Fibroblast of villous mesenchyme (primary cell): ENCODE measurements around the genes SFTPA2 and TSPAN14.

DNA sequence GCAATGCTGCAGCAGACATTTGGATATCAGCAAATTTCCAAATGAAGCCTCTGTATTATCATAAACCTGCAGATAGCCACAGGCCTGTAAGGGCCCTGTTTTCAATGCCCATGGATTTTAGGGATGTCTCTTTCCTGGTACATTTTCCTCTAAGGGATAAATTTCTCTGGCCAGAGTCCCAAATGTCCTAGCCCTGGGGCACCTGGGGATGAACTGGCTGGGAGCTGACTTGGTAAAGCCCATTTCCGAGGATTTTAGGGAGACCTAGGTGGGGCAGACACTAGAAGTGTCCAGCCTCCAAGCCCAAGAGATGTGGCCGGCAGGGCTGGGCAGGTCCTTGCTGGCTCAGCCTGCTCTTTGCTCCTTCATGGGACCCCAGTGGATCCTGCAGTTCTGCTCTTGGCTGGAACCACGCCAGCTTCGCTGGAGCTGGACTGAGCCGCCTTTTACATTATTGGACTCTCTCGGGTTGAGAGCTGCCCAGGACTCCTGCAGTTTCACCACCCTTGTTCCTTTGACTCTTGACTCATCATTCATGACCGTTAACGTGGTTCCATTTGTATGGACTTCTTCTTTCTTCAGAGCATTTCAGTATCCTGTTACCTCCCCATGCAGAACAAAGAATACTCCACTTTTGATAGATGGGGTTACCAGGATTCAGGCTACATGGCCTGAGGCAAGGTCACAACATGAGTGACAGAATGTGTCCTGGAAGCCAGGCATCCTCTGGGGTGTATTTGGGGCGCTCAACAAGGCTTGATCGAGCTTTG is 5.7 kb downstream of the PPIF start:
- CAGE, long polyA plus RNA, result no peak

GRCh38 chr10:79353574-79353992 is 6.3 kb downstream of the PPIF start:
- CAGE, long polyA plus RNA, result no peak

- CAGE, long polyA plus RNA, result no peak
These were observed 22.3 kb upstream of the ZCCHC24 start for GRCh38 chr10:79467651-79468275.

GRCh38 chr10:79560185-79560677 is at the start of gene SFTPA2:
SFTPA2 (minus strand) TSS chr10:79560407.
- CAGE, long polyA plus RNA, result no peak

DNA sequence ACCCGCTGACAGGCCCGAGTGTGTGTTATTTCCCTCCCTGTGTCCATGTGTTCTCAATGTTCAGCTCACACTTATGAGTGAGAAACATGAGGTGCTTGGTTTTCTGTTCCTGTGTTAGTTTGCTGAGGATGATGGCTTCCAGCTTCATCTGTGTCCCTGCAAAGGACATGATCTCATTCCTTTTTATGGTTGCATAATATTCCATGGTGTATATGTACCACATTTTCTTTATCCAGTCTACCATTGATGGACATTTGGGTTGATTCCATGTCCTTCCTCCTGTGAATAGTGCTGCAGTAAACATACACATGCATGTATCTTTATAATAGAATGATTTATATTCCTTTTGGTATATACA is 33.7 kb downstream of the NUTM2B start:
- CAGE, long polyA plus RNA, result no peak

- CAGE, long polyA plus RNA, result no peak
These were observed 41.9 kb upstream of the NUTM2E start for GRCh38 chr10:79784517-79785078.

DNA sequence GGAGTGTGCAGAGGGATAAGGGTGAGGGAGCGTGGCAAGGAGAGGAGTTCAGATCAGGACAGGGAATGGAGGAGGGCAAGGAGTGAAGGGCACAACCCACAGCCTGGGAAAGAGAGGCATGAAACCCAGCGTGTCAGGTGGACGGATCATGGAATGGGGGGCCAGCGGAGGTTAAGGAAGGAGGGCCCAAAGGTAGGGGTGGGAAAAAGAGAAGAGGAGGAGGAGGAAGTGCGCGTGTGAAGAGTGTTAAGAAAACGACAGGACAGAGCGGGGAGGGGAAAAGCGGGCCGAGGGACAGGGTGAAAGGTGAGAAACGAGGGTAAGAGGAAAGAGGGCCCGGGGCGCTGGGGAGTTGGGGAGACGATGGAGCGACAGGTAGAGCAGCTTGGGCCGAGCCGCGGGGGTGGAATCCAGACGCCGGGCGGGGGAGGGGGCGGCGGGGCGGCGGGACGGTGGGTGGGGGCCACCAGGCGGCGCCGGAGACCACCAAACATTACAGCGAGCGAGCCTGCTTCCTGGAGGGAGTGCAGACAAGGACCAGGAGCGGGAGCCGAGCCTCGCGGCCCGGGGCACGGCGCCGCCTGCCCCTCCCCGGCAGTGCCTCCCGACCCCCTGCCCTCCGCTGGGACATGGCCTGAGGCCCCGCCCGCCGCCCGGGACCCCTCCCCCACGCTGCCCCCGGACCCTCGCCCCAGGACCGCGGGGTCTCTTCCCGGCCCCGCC is 1.0 kb upstream of the NUTM2E start:
- CAGE, long polyA plus RNA, result no peak

DNA sequence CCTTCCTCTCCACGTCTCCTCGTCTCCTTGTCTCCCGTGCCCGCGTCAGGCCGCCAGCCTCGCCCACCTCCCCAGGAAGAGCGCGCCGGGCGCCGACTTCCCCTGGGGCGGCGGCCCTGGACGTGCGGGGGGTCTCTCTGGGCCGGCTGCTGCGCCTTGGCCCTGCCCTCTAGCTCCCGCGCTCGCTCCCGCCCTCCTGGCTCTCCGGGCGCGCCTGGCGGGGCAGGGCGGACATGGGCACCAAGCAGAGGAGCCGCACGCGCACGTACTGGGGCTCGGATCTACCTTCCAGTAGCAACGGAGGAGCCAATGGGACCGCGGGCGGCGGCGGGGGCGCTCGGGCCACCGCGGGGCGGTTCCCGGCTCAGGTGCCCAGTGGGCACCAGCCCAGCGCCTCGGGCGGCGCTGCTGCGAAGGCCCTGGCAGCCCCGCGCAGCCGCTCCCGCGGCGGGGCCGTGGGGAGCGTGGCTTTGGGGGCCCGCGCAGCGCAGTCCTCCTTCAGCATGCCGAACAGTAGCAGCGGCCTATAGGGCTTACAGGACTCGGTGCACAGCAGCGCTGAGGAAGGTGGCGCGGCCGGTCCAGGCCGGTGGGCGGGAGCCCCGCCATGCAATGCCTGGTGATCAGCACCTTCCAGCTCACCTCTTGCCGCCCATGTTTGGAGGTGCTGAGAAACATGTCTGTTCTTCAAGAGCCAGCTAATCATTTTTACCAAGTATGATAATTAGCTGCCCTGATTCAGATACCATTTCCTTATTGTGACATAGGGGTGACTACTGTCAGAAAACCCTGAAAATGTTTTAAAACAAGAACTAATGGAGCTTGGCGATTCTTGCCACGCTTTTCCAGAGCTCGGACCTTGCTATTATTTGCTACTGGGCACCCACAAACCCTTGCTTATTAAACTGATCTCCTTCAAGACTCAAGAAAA is 33.3 kb upstream of the SFTPD start:
- CAGE, long polyA plus RNA, result no peak

GRCh38 chr10:80273989-80274219 is 15.6 kb downstream of the MAT1A start:
- CAGE, long polyA plus RNA, result no peak

- CAGE, long polyA plus RNA, result no peak
These were observed 6.1 kb downstream of the MAT1A start for GRCh38 chr10:80283198-80283982.

GRCh38 chr10:80322278-80322511 is 32.7 kb upstream of the MAT1A start:
- CAGE, long polyA plus RNA, result no peak

- CAGE, long polyA plus RNA, result no peak
These were observed 22.6 kb downstream of the DYDC1 start for GRCh38 chr10:80333901-80334314.

DNA sequence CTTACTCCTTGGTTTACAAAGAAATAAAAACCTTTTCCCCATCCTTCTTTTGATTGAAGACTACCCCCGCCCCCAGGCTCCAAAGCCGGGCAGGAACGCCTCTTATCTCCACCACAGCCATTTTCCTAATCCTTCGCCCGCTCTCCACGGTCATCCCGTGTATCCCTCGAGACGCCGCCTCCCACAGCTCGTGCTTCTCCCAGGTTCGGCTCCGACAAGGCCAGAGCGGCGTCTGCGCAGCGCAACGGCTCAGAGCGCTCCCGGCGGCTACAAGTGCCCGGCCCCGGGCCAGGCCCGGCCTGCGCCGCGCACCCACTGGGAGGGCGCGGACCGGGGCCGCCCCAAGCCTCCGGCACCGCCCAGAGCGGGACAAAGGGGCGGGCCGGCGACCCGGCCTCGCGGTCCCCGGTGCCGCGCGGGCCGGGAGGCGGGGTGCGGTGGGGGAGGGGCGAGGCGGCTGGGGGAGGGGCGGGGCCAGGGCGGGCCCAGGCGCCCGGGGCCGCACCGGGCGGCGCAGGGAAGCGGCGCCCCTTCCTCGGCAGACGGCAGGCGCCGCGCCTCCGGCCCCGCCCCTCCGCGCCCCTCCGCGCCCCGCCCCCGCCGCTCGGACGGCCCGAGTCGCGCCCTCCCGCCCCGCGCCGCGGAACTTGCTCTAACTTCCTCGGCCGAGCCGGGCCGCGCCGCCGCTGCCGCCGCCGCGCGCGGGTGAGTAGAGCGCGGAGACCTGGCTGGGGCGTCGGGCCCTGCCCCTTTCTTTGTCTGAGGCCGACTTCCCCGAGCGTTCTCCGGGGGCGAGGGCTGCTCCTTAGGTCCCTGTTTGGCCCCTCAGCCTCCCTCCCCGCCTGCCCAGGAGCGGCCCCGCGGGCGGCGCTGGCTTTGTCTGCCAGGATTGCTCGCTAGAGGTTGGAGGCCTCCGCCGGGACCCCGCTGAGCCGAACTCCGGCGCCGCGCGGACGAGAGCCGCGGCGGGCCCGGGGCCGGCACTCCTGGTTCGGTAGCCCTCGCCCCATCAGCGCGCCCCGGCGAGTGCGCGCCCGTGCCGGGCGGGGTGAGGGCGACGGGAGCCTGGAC is at the start of gene TSPAN14:
TSPAN14 (plus strand) TSS at position 644 of the 1,071 bp plus-strand sequence.
- CAGE, long polyA plus RNA, result no peak

DNA sequence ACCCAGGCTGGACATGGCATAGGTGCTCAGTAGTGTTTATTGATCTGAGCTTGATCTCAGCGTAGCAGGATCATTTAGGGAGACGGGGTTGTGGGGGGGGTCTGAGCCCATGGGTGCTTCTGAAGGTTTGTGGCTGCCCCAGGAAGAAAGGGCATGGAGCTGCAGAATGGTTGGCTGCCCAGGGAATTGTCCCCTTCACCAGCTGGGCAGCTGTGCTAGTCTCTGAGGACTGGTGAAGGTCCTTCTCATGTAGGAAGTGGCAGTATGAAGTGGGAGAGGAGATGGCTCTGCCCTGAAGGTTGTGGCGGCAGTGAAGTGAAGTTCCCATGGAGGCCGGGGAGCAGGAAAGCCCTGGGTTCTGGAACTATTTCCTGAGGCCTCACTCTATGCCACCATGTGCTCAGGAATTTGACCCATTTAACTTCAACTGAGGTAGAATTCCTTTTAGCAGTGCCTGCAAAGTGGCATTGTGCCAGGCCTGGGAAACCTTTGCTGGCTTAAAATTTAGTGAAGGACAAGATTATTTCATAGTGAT is 2.1 kb downstream of the TSPAN14 start:
- CAGE, long polyA plus RNA, result no peak

GRCh38 chr10:80466370-80466891 is 12.3 kb downstream of the TSPAN14 start:
- CAGE, long polyA plus RNA, result no peak

DNA sequence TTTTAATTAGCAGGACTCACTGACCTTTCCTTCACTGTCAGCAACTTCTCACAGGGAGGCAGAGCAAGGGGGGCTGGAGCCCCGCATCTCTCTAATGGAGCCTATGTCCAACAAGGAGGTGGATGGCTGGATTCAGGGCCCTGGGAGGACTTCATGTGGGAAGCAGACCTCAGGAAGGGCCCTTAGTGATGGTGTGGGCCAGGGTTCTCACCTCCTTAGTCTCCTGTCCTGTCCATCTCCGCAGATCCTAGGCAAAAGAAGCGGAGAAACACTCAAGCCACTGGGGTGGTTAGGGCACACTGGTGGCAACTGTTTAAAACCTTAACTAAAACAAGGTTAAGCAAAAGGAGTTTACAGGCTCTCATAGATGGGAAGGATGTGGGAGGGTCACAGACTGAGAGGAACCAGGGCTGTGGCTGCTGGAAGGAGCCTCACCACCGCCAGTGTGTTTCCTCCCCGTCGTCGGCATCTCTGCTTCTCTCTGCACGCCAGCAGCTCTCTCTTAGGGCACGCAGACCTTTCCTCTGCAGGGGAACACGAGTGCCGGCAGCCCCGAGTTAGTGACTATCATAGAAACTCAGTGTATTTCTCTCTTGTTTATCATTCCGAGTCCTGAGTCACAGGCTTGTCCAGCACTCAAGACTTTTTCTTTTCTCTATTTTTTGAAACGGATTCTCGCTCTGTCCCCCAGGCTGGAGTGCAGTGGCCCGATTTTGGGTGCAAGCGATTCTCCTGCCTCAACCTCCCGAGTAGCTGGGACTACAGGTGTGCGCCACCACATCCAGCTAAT is 8.2 kb upstream of the SH2D4B start:
- CAGE, long polyA plus RNA, result no peak

DNA sequence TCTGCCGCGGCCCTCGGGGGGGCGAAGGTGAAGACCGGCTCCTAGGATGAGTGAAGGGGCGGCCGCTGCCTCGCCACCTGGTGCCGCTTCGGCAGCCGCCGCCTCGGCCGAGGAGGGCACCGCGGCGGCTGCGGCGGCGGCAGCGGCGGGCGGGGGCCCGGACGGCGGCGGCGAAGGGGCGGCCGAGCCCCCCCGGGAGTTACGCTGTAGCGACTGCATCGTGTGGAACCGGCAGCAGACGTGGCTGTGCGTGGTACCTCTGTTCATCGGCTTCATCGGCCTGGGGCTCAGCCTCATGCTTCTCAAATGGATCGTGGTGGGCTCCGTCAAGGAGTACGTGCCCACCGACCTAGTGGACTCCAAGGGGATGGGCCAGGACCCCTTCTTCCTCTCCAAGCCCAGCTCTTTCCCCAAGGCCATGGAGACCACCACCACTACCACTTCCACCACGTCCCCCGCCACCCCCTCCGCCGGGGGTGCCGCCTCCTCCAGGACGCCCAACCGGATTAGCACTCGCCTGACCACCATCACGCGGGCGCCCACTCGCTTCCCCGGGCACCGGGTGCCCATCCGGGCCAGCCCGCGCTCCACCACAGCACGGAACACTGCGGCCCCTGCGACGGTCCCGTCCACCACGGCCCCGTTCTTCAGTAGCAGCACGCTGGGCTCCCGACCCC is 439 bp downstream of the NRG3 start:
- CAGE, long polyA plus RNA, result no peak

DNA sequence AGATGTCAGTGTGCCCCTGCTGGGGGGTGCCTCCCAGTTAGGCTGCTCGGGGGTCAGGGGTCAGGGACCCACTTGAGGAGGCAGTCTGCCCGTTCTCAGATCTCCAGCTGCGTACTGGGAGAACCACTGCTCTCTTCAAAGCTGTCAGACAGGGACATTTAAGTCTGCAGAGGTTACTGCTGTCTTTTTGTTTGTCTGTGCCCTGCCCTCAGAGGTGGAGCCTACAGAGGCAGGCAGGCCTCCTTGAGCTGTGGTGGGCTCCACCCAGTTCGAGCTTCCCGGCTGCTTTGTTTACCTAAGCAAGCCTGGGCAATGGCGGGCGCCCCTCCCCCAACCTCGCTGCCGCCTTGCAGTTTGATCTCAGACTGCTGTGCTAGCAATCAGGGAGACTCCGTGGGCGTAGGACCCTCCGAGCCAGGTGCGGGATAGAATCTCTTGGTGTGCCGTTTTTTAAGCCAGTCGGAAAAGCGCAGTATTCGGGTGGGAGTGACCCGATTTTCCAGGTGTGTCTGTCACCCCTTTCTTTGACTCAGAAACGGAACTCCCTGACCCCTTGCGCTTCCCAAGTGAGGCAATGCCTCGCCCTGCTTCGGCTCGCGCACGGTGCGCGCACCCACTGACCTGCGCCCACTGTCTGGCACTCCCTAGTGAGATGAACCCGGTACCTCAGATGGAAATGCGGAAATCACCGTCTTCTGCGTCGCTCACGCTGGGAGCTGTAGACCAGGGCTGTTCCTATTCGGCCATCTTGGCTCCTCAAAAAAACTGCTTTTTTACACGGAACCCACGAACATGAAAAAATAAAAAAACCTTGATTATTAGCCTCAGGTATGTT is 474.6 kb downstream of the NRG3 start:
- CAGE, long polyA plus RNA, result no peak

DNA sequence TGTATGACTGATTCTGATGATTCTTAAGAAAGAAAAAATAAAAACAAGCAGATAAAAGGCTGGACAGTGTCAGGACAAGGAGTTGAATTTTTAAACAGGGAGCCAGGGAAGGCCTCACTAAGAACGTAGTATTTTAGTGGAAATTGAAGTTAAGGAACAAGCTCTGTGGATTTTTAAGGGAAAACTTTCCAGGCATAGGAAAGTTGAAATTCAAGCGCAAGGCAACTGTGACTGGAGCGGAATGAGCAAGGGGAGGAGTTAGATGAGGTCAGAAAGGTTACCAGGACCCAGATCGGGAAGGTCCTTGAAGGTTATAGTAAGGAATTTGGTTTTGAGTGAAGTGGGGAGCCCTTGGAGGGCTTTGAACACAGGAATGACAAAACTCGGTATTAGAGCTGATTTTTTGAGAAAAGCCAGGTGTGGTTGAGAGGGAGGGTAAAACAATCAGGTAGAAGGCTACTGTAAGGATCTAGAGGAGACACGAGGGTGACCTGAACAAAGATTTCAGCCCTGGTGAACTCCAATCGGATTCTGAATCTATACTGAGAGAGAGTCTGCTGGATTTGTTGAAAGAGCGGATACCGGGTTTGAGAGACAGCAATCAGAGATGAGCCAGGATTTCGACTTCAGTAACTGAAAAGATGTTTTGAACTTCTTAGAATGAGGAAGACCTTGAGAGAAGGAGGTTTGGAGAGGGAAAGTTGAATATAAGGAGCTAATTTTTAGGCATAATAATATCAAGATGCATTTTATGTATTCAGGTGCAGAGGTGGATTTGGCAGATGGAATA is 1013.9 kb downstream of the NRG3 start:
- CAGE, long polyA plus RNA, result no peak

GRCh38 chr10:84333921-84334645 is 5.7 kb downstream of the CCSER2 start:
- CAGE, long polyA plus RNA, result no peak